ENCODE measurements around the genes OCRL, FRMD7, TFDP3, GPC3, PLAC1 and RTL8B.

- RRBS = no CpG with 5 or more reads among the region's 5 CpGs
Observed at GRCh38 chrX:124050812-124051708, 89.6 kb downstream of the STAG2 start.

- RRBS = no CpG with 5 or more reads among the region's 10 CpGs
Observed at GRCh38 chrX:124217350-124218326, 114.8 kb upstream of the TEX13D start.

- RRBS = no CpG with 5 or more reads among the region's 5 CpGs
Observed at GRCh38 chrX:124347249-124347680, 902 bp downstream of the SH2D1A start.

GRCh38 chrX:129532454-129533037 is 7.5 kb upstream of the OCRL start:
- RRBS = no CpG with 5 or more reads among the region's 2 CpGs

GRCh38 chrX:129540076-129540610 is at the start of gene OCRL:
Gene OCRL (plus strand): TSS chrX:129540259.
- RRBS = 24% methylated on average over 7 of the region's 53 CpGs

GRCh38 chrX:129653622-129654271 is 1.0 kb downstream of the APLN start:
- RRBS = no CpG with 5 or more reads among the region's 27 CpGs

GRCh38 chrX:129979939-129980375 is 2.5 kb upstream of the BCORL1 start:
- RRBS = no CpG with 5 or more reads among the region's 35 CpGs

DNA sequence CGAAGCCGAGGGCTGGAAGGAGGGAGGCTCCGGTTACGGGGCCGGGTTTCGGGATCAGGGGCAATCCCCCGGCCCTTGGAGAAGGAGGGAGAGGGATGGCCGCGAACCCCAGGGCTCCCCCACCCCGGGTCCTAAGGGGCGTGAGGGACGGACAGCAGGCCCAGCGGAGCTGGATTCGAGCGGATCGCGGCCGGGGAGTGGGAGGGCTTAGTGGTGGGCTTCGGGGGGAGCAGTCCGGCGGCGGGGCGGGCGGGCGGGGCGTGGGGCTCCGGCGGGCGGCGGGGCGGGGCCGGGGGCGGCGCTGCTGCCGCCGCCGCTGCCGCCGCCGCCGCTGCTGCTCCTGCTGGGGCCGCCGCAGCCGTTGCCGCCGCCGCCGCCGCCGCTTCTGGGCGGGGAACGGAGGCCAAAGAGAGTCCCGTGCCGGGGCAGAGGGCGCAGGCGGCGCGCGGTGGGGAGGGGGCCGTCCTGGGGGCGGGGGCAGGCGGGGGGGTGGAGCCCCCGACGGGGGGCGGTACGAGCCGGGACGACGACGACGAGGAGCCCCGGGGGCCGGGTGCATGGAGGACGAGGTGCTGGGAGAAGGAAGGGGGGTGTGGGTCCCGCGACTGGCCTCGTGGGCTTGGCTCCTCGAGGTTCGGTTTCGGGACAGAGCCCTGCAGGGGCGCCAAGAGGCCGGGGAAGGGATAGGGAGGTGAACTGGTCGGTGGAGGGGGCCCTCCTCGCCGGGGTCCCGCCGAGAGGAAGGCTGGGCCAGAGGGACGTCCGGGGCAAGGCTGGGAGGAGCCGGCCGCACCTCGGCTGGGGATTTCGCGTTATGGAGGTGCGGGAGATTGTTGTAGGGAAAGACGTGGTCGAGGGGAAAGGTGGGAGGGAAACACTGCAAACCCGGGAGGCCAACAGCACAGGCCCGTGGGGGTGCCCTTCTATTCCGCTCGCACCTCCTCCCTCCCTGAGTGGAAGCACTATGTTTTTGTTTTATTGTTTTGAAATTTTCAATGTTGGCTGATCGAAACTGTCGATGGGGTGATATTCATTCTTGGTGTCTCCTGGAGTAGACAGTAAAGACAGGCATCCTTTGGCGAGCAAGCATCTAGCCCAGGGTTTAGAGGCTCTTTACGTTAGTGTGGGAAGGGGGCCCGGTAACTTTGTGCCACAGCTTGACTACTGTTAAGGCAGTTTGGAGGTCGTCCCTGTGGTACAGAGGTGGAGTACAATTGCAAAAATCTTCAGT is 1.8 kb downstream of the BCORL1 start:
- RRBS = 54% methylated on average over 20 of the region's 107 CpGs

DNA sequence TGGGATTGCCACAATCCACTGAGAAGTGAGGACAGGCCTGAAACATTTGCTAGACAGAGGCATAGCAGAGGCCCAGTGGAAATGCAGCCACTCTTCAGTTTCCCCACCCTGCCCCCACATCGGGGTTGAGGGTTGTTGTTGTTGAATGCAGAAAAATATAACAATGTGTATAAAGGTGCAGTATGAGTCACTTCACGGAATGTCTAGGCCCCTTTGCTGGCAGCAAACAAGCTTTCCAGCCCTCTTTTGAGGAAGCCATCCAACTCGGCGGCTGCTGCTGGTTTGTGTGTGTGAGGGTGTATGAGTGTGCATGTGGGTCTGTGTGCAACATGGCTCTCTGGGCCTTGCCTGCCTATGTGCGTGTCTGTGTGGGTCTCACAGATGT is 8.1 kb upstream of the ELF4 start:
- RRBS = no CpG with 5 or more reads among the region's 5 CpGs

DNA sequence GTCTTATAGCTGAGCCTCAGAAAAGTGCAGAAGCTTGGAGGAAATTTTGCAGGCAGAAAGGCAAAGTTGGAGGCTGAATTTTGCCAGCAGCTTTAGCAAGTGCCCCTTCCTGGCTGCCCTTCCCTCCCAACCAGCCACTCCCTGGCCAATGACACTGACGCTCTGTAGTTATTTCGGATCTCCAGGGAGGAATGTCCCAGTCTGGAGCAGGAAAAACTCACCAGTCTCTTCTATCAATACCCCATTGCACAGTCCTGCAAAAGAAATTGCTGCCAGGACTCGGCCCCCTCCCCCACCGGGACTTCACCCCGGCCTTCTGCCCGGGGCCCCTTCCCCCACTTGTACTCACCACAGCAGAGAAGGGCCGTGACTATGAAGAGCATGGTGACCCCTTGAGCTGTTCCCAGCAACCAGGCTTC is 10.2 kb downstream of the IGSF1 start:
- RRBS = no CpG with 5 or more reads among the region's 7 CpGs

- RRBS = no CpG with 5 or more reads among the region's 5 CpGs
Observed at GRCh38 chrX:132127592-132128028, at the start of gene FRMD7. Gene FRMD7 (minus strand): TSS chrX:132128020.

DNA sequence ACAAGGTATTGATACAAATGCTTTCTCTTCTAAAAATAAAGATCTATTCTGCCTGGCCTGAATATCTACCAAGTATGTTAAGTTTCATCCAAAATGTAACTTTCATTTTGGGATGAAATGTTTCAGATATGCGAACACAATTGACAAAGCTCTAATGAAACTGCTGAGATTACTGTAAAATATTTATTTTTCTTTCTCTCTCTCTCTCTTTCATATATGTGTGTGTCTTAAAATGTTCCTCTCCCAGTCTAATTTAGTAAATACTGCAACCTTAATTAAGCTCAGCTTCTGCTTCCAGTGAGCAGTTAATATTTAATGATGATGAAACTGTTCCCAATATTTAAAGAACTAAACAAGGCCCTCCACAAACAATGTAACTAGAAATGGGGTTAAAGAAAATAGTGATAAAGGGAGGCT is 71.9 kb downstream of the MBNL3 start:
- RRBS = no CpG with 5 or more reads among the region's 1 CpG

DNA sequence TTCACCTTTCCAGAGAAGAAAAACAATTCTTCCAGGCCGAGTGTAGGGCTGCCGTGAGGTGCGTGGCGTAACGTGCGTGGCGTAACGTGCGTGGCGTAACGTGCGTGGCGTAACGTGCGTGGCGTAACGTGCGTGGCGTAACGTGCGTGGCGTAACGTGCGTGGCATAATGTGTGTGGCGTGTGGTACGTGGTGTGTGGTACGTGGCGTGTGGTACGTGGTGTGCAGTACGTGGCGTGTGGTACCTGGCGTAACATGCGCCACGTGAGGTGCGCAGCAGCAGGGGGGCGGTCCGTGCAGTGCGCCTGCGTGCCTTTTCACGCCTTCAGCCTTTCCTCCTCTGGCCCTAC is at the start of gene TFDP3:
TSS of gene TFDP3 (minus strand) at position 62 of the 349 bp plus-strand sequence.
- RRBS = no CpG with 5 or more reads among the region's 40 CpGs

DNA sequence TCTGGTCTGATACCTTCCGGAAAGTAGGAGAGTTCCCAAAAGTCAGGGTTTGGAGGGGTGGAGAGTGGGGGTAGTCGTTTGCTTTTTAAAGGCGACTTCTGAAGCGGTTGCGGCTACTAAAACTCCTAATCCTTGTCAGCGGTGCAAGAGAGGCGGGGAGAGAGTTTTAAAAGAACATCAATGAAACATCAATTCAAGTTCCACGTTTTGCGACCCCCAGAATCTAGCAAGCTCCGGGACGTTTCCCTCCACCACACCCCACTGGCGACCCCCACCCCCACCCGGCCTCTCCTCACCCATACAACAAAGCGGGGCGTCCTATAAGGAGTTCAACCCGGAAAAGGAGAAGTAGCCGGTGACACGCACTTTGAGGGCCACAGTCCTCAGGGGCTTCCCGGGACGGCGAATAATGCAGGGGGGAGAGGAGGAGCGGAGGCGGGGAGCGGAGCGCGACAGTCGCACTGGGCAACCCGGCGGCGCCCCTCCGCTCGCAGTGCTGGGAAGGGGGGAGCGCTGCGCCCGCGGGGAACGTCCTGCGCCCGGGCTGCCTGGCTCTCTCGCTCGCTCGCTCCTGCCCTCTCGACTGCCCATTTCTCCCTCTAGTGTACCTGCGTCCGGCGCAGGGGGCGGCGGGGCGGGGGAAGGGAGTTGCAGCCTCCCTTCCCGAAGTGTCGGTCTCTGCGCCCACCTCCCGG is 1.0 kb downstream of the GPC4 start:
- RRBS = 41% methylated on average over 40 of the region's 53 CpGs

GRCh38 chrX:133985360-133986172 is at the start of gene GPC3:
Gene GPC3 (minus strand): TSS chrX:133985594.
- RRBS = 34% methylated on average over 32 of the region's 77 CpGs

DNA sequence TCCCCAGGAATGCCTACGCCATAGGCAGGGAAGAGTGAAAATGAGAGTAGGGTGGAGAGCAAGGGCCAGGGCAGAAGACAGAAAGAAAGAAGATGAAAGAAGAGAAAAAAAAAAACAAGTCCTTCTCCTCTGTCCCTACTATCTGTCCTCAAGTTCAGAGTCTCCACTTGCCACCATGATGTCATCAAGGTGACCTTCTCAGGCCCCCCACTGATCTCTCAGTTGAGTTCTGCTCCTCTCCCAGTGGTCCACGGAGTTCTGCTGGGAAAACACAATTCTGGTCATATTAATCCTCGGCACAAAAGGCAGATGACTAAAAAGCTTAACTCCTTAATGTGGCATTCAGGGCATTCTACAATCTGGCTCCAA is 94.6 kb downstream of the HPRT1 start:
- RRBS = no CpG with 5 or more reads among the region's 3 CpGs

DNA sequence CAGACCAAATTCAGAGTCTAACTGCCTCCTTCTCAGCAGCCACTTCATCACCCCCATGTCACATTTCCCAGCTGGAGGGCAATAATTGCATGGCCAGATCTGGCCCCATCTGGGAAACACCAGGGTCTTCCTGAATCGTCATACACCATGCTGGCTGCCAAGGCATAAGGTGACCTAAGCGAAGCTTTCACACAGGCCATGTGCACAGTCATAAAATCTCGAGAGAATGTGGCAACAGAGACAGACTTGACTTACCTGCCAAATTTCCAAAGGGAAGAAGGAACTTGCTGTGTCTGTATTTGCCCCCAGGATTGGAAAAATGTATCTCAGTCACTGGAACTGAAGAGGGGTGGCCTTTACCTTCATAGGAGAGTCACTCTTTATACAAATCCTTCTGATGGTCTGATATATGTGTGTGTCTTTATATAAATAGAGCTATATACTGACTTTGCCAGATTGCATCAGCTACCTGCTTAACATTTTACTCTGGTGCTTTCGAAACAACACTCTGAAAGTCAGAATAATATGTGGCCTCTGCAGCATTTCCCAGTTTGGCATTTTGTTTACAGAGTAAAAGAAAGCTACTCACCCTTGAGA is at the start of gene PLAC1:
TSS of gene PLAC1 (minus strand) at position 399 of the 597 bp plus-strand sequence.
- RRBS = no CpG with 5 or more reads among the region's 4 CpGs

- RRBS = 52% methylated on average over 11 of the region's 25 CpGs
Observed at GRCh38 chrX:135022420-135023114, at the start of gene RTL8B. Gene RTL8B (minus strand): TSS chrX:135022542.

DNA sequence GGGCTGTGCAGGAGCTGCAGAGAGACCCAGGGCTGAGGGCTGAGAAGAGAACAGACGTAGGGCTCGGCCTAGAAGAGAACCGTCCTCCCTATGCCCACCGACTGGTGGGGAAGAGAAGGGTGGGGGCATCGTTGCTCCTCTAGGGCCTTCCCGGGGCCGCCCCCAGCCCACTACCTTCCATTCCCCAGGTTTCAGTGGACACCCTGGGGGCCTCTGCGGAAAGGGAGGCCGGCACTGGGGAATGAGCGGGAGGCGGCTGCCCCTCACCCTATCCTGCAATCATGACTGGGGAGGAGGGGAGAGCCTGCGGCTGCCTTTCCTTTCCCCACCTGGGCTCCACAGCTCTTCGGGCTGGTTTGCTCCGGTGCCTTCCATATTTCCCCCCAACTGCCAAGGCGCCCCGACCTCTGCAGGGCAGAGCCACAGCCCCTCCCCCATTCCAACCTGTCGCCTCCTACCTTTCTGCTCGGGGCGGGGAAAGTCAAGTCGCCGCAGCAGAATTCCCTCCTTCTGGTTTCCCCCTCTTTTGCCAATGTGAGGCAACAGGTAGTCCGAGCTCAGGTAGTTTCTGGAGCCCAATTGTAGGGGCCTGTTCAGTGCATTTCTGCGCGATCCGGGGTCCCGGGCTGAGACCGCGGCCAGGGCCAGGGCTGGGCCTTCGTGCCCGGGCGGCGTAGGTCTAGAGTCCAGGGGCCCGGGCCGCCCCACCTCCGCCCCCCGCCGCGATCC is 773 bp downstream of the SMIM10L2B start:
- RRBS = 39% methylated on average over 13 of the region's 38 CpGs

GRCh38 chrX:135338837-135339265 is 5.1 kb downstream of the ZNF75D start:
- RRBS = no CpG with 5 or more reads among the region's 1 CpG